K562 (cell line): ENCODE measurements around a stretch of chr6.

- RAMPAGE, long total RNA, result no peak
- RRBS, result no CpG with 5 or more reads among the region's 9 CpGs
PRO-cap:
- standard, result unidirectional peak, minus-strand start at chr6:28474628; unidirectional peak, minus-strand start at chr6:28474701
- CoPRO, capped RNA only, 2 experiments, result peak in 2 of 2 experiments; most common plus-strand start chr6:28474613 (in 1); most common minus-strand start chr6:28474630 (in 2)
- CoPRO, capped and uncapped RNA, 2 experiments, result peak in 2 of 2 experiments; most common plus-strand start chr6:28474621 (in 1); most common minus-strand start chr6:28474630 (in 2)
- CoPRO, uncapped RNA only, 2 experiments, result peak in 2 of 2 experiments; most common plus-strand start chr6:28474580 (in 2); most common minus-strand start chr6:28474630 (in 2)
CAGE:
- cytosol, long polyA plus RNA, result no peak
- long polyA plus RNA, result no peak
- nucleolus, long total RNA, result no peak
- nucleus, long polyA plus RNA, result no peak
These were observed 31.1 kb upstream of the ZSCAN23 start for GRCh38 chr6:28474190-28474936.

DNA sequence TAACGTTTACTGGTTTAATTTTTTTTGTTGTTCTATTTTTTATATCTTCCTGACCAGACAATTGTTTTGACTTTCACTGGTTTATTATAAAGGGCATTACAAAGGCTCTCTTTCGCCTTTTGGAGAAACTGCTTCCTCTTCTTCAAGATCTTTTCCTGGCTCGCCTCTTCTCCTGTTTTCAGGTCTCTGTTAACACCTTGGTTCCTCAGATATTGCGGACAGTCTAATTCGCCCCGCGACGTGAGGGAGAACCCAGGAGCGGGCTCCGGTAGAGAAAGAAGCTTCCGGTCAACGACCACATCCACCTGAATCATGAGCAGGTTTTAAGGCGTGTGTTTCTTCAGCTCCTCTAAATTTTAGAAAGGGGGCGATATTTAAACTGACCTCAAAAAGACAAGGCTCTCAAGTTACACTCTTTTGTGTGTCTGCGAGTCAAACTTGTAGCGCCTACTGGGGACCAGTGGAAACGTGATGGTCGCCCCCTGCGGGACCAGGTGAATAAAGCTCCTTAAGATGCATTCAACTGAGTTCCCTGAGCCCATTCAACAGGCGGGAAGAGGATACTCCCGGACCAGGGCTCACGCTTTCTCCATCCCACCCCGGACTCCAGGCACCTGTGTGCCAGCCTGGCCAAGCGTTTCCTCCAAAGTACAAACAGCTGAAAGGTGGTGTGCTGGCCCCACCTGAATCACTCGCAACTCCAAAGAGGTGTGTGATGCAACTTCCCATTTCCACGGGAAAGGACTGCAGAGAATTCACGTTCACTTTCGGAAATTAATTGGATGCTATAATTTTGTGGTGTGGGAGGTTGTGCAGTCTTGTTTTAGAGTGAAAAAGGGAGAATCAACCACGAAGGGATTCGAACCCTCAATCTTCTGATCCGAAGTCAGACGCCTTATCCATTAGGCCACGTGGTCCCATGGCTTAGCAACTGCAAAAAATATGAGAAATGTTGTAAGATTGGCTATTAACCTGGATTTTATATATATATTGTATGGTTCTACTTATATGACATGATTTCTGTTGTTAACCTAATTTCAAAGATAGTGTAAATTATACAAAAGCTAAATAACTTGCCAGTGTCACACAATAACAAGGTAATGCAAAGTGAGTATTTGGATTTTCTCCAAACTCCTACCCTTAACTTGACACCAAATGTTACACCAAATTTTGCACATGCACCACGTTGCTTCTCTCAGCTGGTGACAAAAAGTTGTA, 17.0 kb downstream of the GPX5 start:
- RAMPAGE, long total RNA, result no peak
- RRBS, result no CpG with 5 or more reads among the region's 34 CpGs
PRO-cap:
- standard, result bidirectional peak, plus-strand start at position 541 of the sequence, minus-strand start at position 314 of the sequence; bidirectional peak, plus-strand start at position 908 of the sequence, minus-strand start at position 921 of the sequence
- CoPRO, capped RNA only, 2 experiments, result peak in 2 of 2 experiments; most common minus-strand start position 921 of the sequence (in 2)
- CoPRO, capped and uncapped RNA, 2 experiments, result peak in 2 of 2 experiments; most common plus-strand start position 874 of the sequence (in 1); most common minus-strand start position 921 of the sequence (in 2)
- CoPRO, uncapped RNA only, 2 experiments, result peak in 2 of 2 experiments; most common plus-strand start position 540 of the sequence (in 1); most common minus-strand start position 776 of the sequence (in 2)
CAGE:
- cytosol, long polyA plus RNA, result no peak
- long polyA plus RNA, result no peak
- nucleolus, long total RNA, result no peak
- nucleus, long polyA plus RNA, result no peak

- RAMPAGE, long total RNA, result no peak
- RRBS, result 92% methylated on average over 10 of the region's 26 CpGs
PRO-cap:
- standard, result no peak
- CoPRO, capped RNA only, 2 experiments, result no peak in any of the 2 experiments
- CoPRO, capped and uncapped RNA, 2 experiments, result no peak in any of the 2 experiments
- CoPRO, uncapped RNA only, 2 experiments, result no peak in any of the 2 experiments
CAGE:
- cytosol, long polyA plus RNA, result no peak
- long polyA plus RNA, result no peak
- nucleolus, long total RNA, result no peak
- nucleus, long polyA plus RNA, result no peak
These were observed 18.0 kb downstream of the GPX5 start for GRCh38 chr6:28543585-28544182.

- RAMPAGE, long total RNA, result no peak
- RRBS, result no CpG with 5 or more reads among the region's 11 CpGs
PRO-cap:
- standard, result bidirectional peak, plus-strand start at chr6:28566438, minus-strand start at chr6:28566192
- CoPRO, capped RNA only, 2 experiments, result no peak in any of the 2 experiments
- CoPRO, capped and uncapped RNA, 2 experiments, result no peak in any of the 2 experiments
- CoPRO, uncapped RNA only, 2 experiments, result peak in 2 of 2 experiments; most common plus-strand start chr6:28566551 (in 1); most common minus-strand start chr6:28566690 (in 2)
CAGE:
- cytosol, long polyA plus RNA, result no peak
- long polyA plus RNA, result no peak
- nucleolus, long total RNA, result no peak
- nucleus, long polyA plus RNA, result no peak
These were observed 20.9 kb downstream of the SCAND3 start for GRCh38 chr6:28566004-28566843.

DNA sequence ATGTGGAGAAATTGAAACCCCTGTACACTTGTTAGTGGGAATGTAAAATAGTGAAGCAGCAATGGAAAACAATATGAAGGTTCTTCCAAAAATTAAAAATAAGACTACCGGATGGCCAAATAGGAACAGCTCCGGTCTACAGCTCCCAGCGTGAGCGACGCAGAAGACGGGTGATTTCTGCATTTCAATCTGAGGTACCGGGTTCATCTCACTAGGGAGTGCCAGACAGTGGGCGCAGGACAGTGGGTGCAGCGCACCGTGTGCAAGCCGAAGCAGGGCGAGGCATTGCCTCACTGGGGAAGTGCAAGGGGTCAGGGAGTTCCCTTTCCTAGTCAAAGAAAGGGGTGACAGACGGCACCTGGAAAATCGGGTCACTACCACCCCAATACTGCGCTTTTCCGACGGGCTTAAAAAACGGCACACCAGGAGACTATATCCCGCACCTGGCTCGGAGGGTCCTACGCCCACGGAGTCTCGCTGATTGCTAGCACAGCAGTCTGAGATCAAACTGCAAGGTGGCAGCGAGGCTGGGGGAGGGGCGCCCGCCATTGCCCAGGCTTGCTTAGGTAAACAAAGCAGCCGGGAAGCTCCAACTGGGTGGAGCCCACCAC, 34.1 kb upstream of the SCAND3 start:
- RAMPAGE, long total RNA, result no peak
- RRBS, result no CpG with 5 or more reads among the region's 27 CpGs
PRO-cap:
- standard, result no peak
- CoPRO, capped RNA only, 2 experiments, result no peak in any of the 2 experiments
- CoPRO, capped and uncapped RNA, 2 experiments, result no peak in any of the 2 experiments
- CoPRO, uncapped RNA only, 2 experiments, result no peak in any of the 2 experiments
CAGE:
- cytosol, long polyA plus RNA, result no peak
- long polyA plus RNA, result no peak
- nucleolus, long total RNA, result no peak
- nucleus, long polyA plus RNA, result no peak

GRCh38 chr6:28757312-28758049, 166.3 kb downstream of the TRIM27 start:
- RAMPAGE, long total RNA, result no peak
- RRBS, result 21% methylated on average over 2 of the region's 34 CpGs
PRO-cap:
- standard, result bidirectional peak, plus-strand start at chr6:28757822, minus-strand start at chr6:28757492; bidirectional peak, plus-strand start at chr6:28757923, minus-strand start at chr6:28757932
- CoPRO, capped RNA only, 2 experiments, result peak in 1 of 2 experiments; most common plus-strand start chr6:28757822 (in 1); most common minus-strand start chr6:28757653 (in 1)
- CoPRO, capped and uncapped RNA, 2 experiments, result peak in 1 of 2 experiments; most common plus-strand start chr6:28757822 (in 1); most common minus-strand start chr6:28757679 (in 1)
- CoPRO, uncapped RNA only, 2 experiments, result peak in 1 of 2 experiments; most common plus-strand start chr6:28757683 (in 1); most common minus-strand start chr6:28757630 (in 1)
CAGE:
- cytosol, long polyA plus RNA, result no peak
- long polyA plus RNA, result no peak
- nucleolus, long total RNA, result no peak
- nucleus, long polyA plus RNA, result no peak

GRCh38 chr6:28838093-28838456, 85.7 kb downstream of the TRIM27 start:
- RAMPAGE, long total RNA, result no peak
- RRBS, result no CpG with 5 or more reads among the region's 10 CpGs
PRO-cap:
- standard, result bidirectional peak, plus-strand start at chr6:28838286, minus-strand start at chr6:28838322
- CoPRO, capped RNA only, 2 experiments, result no peak in any of the 2 experiments
- CoPRO, capped and uncapped RNA, 2 experiments, result no peak in any of the 2 experiments
- CoPRO, uncapped RNA only, 2 experiments, result no peak in any of the 2 experiments
CAGE:
- cytosol, long polyA plus RNA, result no peak
- long polyA plus RNA, result no peak
- nucleolus, long total RNA, result no peak
- nucleus, long polyA plus RNA, result no peak

DNA sequence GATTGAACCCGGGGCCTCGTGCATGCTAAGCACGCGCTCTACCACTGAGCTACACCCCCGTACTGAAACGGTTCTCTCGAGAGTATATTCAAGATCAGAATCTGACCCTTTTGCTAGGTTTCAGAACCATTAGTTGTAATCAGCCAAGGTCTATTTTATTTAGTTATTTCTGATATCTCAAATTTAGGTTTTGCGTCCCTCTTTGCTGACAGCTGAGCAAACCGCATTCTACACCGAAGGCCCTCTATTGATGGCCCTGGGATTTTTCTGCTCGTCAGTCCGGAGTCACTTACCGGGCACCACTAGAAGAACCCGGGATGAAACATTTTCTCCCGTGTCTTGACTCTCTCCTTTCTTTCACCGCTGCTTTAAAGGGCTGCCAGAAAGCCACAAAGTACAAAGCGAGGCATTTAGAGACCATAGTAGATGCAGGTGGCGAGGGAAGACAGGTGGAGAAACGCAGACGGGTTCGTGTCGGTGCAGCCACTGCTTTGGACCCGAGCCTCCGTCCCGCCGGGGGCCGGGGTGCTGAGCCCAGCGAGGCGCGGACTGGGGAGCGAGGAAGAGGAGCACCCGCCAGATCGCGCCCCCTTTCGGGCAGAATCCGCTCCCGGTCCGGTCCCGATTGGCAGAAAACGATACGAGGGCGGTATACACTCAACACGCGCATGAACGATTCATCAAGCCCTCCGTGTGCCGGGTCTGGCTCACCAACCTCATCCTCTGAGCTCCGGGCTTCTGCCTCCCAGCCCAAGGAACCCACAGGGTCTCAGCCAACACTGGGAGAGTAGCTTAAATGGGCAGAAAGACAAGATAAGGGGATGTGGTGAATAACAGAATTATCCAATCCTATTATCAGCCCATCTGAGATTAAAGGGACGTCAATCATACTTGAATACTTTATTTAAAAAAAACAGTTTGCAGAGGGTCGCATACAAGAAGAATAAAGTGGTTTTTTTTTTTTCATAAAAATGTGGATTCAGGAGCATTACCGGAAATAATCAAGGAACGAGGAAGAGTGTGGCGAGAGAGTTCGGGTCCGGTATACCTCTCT, 85.0 kb downstream of the TRIM27 start:
- RAMPAGE, long total RNA, result start-site peak on the minus strand centred at position 543 of the sequence, 72 bp wide, 16 and 8 reads in 2 replicates
- RRBS, result 1% methylated on average over 19 of the region's 55 CpGs
PRO-cap:
- standard, result unidirectional peak, minus-strand start at position 64 of the sequence; bidirectional peak, plus-strand start at position 288 of the sequence, minus-strand start at position 64 of the sequence; bidirectional peak, plus-strand start at position 680 of the sequence, minus-strand start at position 530 of the sequence
- CoPRO, capped RNA only, 2 experiments, result peak in 2 of 2 experiments; most common plus-strand start position 680 of the sequence (in 2); most common minus-strand start position 64 of the sequence (in 2)
- CoPRO, capped and uncapped RNA, 2 experiments, result peak in 2 of 2 experiments; most common plus-strand start position 680 of the sequence (in 2); most common minus-strand start position 64 of the sequence (in 2)
- CoPRO, uncapped RNA only, 2 experiments, result peak in 2 of 2 experiments; most common plus-strand start position 320 of the sequence (in 1); most common minus-strand start position 64 of the sequence (in 2)
CAGE:
- cytosol, long polyA plus RNA, result no peak
- long polyA plus RNA, result no peak
- nucleolus, long total RNA, result no peak
- nucleus, long polyA plus RNA, result no peak

DNA sequence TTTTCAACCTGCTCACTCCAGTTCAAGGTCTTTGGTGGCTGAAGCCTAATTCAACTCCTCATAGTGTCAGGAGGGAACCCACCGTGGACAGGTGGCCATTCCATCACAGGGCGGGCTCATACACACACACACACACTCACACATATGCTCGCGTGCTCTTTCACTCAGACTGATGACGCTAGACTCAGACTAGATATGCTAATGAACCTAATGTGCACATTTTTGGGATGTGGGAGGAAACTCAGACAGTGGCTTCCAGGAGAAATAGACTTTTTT, 56.7 kb downstream of the TRIM27 start:
- RAMPAGE, long total RNA, result no peak
- RRBS, result no CpG with 5 or more reads among the region's 5 CpGs
PRO-cap:
- standard, result bidirectional peak, plus-strand start at position 210 of the sequence, minus-strand start outside the sequence
- CoPRO, capped RNA only, 2 experiments, result no peak in any of the 2 experiments
- CoPRO, capped and uncapped RNA, 2 experiments, result no peak in any of the 2 experiments
- CoPRO, uncapped RNA only, 2 experiments, result no peak in any of the 2 experiments
CAGE:
- cytosol, long polyA plus RNA, result no peak
- long polyA plus RNA, result no peak
- nucleolus, long total RNA, result no peak
- nucleus, long polyA plus RNA, result no peak

DNA sequence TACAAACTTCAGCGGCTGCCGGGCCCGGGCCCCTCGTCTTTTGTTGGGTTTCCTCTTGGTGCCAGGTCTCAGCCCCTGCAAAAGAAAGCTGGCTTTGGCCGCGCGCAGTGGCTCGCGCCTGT, 277 bp upstream of the TRIM27 start:
- RAMPAGE, long total RNA, result no peak
- RRBS, result 25% methylated on average over 2 of the region's 9 CpGs
PRO-cap:
- standard, result no peak
- CoPRO, capped RNA only, 2 experiments, result no peak in any of the 2 experiments
- CoPRO, capped and uncapped RNA, 2 experiments, result no peak in any of the 2 experiments
- CoPRO, uncapped RNA only, 2 experiments, result no peak in any of the 2 experiments
CAGE:
- cytosol, long polyA plus RNA, result no peak
- long polyA plus RNA, result no peak
- nucleolus, long total RNA, result no peak
- nucleus, long polyA plus RNA, result no peak

- RAMPAGE, long total RNA, result no peak
- RRBS, result no CpG with 5 or more reads among the region's 10 CpGs
PRO-cap:
- standard, result unidirectional peak, minus-strand start at chr6:28949344
- CoPRO, capped RNA only, 2 experiments, result peak in 2 of 2 experiments; most common plus-strand start chr6:28949502 (in 2); most common minus-strand start chr6:28949344 (in 2)
- CoPRO, capped and uncapped RNA, 2 experiments, result peak in 2 of 2 experiments; most common minus-strand start chr6:28949344 (in 2)
- CoPRO, uncapped RNA only, 2 experiments, result no peak in any of the 2 experiments
CAGE:
- cytosol, long polyA plus RNA, result no peak
- long polyA plus RNA, result no peak
- nucleolus, long total RNA, result no peak
- nucleus, long polyA plus RNA, result no peak
These were observed 25.4 kb upstream of the TRIM27 start for GRCh38 chr6:28949214-28949629.

GRCh38 chr6:29631154-29631959, 1.6 kb downstream of the GABBR1 start:
- RAMPAGE, long total RNA, result no peak
- RRBS, result 4% methylated on average over 3 of the region's 15 CpGs
PRO-cap:
- standard, result bidirectional peak, plus-strand start at chr6:29631418, minus-strand start at chr6:29631256; bidirectional peak, plus-strand start at chr6:29631733, minus-strand start at chr6:29631625
- CoPRO, capped RNA only, 2 experiments, result peak in 2 of 2 experiments; most common plus-strand start chr6:29631418 (in 2); most common minus-strand start chr6:29631332 (in 1)
- CoPRO, capped and uncapped RNA, 2 experiments, result peak in 2 of 2 experiments; most common plus-strand start chr6:29631416 (in 1); most common minus-strand start chr6:29631240 (in 1)
- CoPRO, uncapped RNA only, 2 experiments, result no peak in any of the 2 experiments
CAGE:
- cytosol, long polyA plus RNA, result no peak
- long polyA plus RNA, result no peak
- nucleolus, long total RNA, result no peak
- nucleus, long polyA plus RNA, result start-site peak on the minus strand at chr6:29631625-29631655, 26 and 17 reads in 2 replicates

GRCh38 chr6:29649496-29650394, 7.1 kb upstream of the MOG start:
- RAMPAGE, long total RNA, result no peak
- RRBS, result no CpG with 5 or more reads among the region's 29 CpGs
PRO-cap:
- standard, result bidirectional peak, plus-strand start at chr6:29650255, minus-strand start at chr6:29650089
- CoPRO, capped RNA only, 2 experiments, result peak in 2 of 2 experiments; most common plus-strand start chr6:29650162 (in 1); most common minus-strand start chr6:29650107 (in 2)
- CoPRO, capped and uncapped RNA, 2 experiments, result no peak in any of the 2 experiments
- CoPRO, uncapped RNA only, 2 experiments, result no peak in any of the 2 experiments
CAGE:
- cytosol, long polyA plus RNA, result no peak
- long polyA plus RNA, result no peak
- nucleolus, long total RNA, result no peak
- nucleus, long polyA plus RNA, result no peak

GRCh38 chr6:29726553-29727504, 3.6 kb downstream of the HLA-F start:
- RAMPAGE, long total RNA, result no peak
- RRBS, result no CpG with 5 or more reads among the region's 11 CpGs
PRO-cap:
- standard, result no peak
- CoPRO, capped RNA only, 2 experiments, result no peak in any of the 2 experiments
- CoPRO, capped and uncapped RNA, 2 experiments, result no peak in any of the 2 experiments
- CoPRO, uncapped RNA only, 2 experiments, result no peak in any of the 2 experiments
CAGE:
- cytosol, long polyA plus RNA, result no peak
- long polyA plus RNA, result no peak
- nucleolus, long total RNA, result no peak
- nucleus, long polyA plus RNA, result no peak

- RAMPAGE, long total RNA, result no peak
- RRBS, result no CpG with 5 or more reads among the region's 8 CpGs
PRO-cap:
- standard, result no peak
- CoPRO, capped RNA only, 2 experiments, result no peak in any of the 2 experiments
- CoPRO, capped and uncapped RNA, 2 experiments, result no peak in any of the 2 experiments
- CoPRO, uncapped RNA only, 2 experiments, result peak in 1 of 2 experiments; most common minus-strand start chr6:29976458 (in 1)
CAGE:
- cytosol, long polyA plus RNA, result no peak
- long polyA plus RNA, result no peak
- nucleolus, long total RNA, result no peak
- nucleus, long polyA plus RNA, result no peak
These were observed 33.8 kb downstream of the HLA-A start for GRCh38 chr6:29976107-29976524.

- RAMPAGE, long total RNA, result no peak
- RRBS, result no CpG with 5 or more reads among the region's 2 CpGs
PRO-cap:
- standard, result no peak
- CoPRO, capped RNA only, 2 experiments, result no peak in any of the 2 experiments
- CoPRO, capped and uncapped RNA, 2 experiments, result no peak in any of the 2 experiments
- CoPRO, uncapped RNA only, 2 experiments, result no peak in any of the 2 experiments
CAGE:
- cytosol, long polyA plus RNA, result no peak
- long polyA plus RNA, result no peak
- nucleolus, long total RNA, result no peak
- nucleus, long polyA plus RNA, result no peak
These were observed 20.6 kb downstream of the TRIM26 start for GRCh38 chr6:30192485-30193079.

GRCh38 chr6:30207716-30208196, 5.5 kb downstream of the TRIM26 start:
- RAMPAGE, long total RNA, result no peak
- RRBS, result no CpG with 5 or more reads among the region's 4 CpGs
PRO-cap:
- standard, result no peak
- CoPRO, capped RNA only, 2 experiments, result no peak in any of the 2 experiments
- CoPRO, capped and uncapped RNA, 2 experiments, result no peak in any of the 2 experiments
- CoPRO, uncapped RNA only, 2 experiments, result no peak in any of the 2 experiments
CAGE:
- cytosol, long polyA plus RNA, result no peak
- long polyA plus RNA, result no peak
- nucleolus, long total RNA, result no peak
- nucleus, long polyA plus RNA, result no peak

DNA sequence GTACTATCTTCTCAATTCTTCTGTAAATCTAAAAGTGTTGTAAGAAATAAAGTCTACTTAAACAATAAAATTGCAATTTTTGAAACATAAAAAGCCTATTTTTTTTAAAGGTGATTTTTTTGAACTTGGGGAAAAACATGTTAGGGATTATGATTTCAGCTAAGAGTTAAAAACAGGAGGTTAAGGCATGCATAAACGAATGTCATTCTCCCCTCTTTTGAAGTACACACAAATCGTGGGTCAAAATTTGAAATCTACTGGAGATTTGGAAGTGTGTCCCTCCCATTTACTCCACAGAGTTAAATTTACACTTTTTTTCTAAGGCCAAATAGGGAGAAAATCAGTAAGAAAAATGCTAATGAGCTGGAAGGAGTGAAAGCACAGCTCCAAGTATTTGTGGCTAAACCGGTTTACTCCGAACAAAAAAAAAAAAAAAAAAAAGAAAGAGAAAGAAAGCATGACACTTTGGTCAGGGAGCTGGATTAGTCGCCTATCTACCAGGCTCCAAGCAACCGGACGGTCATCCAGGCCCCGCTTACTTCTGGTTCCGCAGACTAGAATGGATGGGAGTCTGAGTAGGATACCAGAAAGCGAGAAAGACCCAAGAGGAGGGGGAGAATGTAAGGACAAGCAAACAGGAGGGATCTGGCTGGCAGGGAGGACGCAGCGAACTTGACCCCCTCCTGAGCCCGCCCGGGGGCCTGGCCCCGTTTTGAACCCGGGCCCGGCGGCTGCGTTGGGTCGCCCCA, 537 bp downstream of the TRIM26 start:
- RAMPAGE, long total RNA, result no peak
- RRBS, result no CpG with 5 or more reads among the region's 20 CpGs
PRO-cap:
- standard, result no peak
- CoPRO, capped RNA only, 2 experiments, result no peak in any of the 2 experiments
- CoPRO, capped and uncapped RNA, 2 experiments, result no peak in any of the 2 experiments
- CoPRO, uncapped RNA only, 2 experiments, result no peak in any of the 2 experiments
CAGE:
- cytosol, long polyA plus RNA, result no peak
- long polyA plus RNA, result no peak
- nucleolus, long total RNA, result no peak
- nucleus, long polyA plus RNA, result no peak